ENCODE measurements around a stretch of chr12.

DNA sequence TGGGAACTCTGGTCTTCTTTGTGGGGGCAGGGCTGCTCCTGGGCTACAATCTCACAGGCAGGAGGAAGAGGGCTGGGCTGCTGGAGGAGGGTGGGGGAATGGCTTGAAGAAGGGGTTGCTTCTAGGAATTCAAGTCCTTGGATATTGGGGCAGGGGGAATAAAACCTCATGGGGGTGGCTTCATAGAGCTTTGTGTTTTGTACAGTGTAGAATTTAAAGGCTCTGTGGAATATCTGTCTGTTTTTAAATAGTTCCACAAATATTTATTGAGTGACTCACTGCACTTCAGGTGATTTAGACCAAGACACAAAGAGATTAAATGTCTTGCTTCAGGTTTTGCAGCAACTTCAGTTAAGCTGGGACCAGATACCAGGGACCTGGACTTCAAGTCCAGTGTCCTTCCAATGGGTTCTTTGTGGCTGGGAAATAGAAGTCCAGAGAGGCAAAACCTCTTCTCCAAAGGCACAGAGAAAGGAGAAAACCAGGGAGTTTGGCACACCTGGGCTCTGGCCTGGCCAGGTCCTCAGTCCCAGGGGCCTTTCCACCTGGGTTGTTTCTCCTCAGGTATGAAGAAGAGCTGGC is 21.6 kb downstream of the KRT85 start:
- PRO-cap, result no peak

DNA sequence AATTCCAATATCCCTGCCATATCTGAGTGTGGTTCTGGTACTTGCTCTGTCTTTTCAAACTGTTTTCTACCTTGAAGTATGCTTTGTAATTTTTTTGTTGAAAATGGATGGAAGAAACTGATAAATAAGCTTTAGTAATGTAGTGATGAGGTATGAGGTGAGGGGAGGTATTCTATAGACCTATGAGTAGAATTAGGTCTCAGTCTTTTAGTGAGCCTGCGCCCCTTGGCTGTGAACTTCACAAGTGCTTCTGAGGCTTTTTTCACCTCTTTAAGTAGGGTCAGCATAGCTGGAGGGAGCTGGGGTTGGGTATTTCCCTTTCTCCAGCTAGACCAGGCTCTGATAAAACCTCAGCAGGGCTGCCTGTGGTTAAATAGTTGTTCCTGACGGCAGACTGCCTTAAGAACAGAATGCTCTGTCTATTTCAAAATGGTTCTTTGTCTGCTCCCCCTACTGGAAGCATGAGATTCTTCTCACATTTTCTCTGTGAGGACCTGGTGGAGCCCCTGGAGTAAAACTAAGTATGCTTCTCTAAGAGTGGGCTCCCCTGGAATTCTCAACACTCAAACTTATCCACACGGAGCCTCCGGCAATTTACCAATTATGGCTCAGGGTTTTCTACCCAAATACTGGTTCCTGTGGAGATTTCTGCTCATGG is 13.2 kb downstream of the KRT5 start:
- PRO-cap, result no peak

DNA sequence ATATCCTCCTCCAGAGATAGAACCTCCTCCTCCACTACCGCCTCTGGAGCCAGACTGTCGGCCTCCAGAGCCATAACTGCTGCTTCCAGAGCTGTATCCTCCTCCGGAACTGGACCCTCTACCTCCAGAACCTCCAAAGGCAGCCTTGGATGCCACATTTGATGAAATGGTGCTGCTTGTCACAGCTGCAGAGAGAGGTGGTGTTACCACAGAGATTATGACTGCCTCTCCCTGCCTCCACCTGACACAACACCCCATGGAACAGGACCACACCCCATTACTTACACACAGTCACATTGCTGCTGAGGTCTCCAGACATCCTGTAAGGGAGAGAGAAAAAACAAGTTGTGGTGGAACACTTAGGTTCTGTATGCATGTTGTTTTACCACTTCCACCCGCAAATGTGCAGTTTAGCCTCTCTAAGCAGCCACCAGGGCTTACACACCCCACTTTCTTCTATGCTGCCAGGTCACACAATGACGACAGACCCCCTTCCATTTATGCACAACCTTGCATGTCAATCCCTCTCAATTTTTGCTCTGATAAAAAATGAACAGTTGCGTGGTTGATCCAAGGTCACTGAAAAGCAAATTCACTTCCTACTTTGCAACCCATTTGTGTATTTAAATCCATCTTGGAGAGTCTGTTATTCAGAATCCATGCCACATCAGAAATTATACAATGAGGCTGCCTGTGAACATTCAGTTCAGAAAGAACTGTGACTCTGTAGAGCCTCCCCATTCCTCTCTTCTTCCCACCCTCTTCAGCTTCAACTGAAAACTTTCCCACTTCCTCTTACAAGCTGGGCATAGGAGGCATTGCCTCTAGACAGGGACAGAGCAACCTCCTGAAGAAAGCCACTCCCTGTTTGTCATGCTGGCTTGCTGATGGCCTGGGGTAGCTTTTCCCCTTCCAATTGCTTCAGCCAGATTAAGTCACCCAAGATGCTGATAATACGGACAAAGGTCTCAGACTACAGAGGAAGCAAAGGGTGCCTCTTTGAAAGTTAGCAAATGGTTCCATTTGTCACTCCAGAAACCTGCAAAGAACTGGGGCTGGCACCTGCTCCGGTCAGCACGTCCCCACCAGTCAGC is 6.4 kb downstream of the KRT2 start:
- PRO-cap, result no peak

DNA sequence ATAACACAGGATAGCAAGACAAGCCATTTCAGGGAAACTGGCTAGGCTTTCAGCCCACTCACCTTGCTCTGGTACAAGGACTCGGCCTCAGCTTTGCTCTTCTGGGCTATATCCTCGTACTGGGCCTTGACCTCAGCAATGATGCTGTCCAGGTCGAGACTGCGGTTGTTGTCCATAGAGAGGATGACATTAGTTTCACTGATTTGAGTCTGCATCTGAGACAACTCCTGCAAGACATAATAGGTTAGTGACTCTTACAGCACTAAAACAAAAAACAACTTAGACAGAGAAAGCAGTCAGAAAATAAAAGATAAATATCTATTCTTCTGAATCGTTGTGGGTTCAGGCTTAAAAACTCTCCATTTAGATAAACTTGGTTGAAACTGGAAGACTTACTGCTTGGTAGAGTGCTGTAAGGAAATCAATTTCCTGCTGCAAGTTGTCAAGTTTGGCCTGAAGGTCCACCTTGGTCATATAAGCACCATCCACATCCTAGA is 2.9 kb downstream of the KRT1 start:
- PRO-cap, result no peak

GRCh38 chr12:52678431-52678964 is 1.7 kb downstream of the KRT1 start:
- PRO-cap, result no peak

- PRO-cap, result no peak
Measured at GRCh38 chr12:52690811-52691683, 10.8 kb upstream of the KRT1 start.

GRCh38 chr12:52789827-52790636 is 5.9 kb downstream of the KRT3 start:
- PRO-cap, result no peak

- PRO-cap, result no peak
Measured at GRCh38 chr12:52941881-52942435, 7.0 kb upstream of the KRT18 start.

GRCh38 chr12:52942752-52943316 is 6.1 kb upstream of the KRT18 start:
- PRO-cap, result no peak

GRCh38 chr12:52950566-52950948 is 1.6 kb downstream of the KRT18 start:
- PRO-cap, result no peak

- PRO-cap, result no peak
Measured at GRCh38 chr12:52950949-52951967, 2.3 kb downstream of the KRT18 start.

DNA sequence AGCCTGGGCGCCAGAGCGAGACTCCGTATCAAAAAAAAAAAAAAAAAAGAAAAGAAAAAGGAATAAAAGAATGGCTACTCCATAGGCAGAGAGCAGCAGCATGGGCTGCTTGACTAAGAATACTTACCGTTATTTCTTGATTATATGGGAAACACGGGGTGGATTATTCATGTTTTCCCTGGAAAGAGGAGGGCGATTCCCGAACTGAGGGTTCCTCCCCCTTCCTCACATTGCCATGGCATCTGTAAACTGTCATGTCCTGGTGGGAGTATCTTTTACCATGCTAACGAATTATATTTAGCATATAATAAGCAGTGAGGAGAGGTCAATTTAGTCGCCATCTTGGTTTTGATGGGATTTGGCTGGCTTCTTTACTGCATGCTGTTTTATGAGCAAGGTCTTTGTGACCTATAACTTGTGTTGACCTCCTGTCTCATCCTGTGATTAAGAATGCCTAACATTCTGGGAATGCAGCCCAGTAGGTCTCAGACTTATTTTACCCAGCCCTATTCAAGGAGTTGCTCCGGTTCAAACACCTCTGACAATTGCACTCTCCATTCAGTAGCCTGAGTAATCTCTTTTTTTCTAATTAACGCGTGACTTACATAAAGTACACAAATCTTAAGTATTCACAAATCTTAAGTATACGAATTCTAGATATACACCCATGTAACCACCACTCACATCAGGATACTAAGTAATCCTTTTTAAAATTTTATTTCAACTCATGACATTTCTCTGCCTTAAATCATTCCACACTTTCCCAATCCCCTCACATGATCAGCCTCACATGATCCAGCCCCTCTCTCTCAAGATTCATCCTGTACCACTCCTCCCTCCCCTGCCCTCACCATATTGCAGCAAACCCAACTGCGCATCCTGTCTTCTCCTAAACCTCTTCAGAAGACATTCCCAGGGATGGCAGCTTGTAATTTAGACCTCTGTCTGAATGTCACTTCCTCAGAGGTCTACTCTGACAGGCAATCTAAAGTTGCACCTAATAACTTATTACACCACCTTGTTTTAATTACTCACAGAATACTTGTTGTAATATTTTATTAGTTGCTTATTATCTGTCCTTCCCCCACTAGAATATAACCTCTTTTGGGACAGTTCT is 1.9 kb upstream of the EIF4B start:
- PRO-cap, result no peak

GRCh38 chr12:53028433-53028975 is 21.4 kb upstream of the TNS2 start:
- PRO-cap, result no peak

DNA sequence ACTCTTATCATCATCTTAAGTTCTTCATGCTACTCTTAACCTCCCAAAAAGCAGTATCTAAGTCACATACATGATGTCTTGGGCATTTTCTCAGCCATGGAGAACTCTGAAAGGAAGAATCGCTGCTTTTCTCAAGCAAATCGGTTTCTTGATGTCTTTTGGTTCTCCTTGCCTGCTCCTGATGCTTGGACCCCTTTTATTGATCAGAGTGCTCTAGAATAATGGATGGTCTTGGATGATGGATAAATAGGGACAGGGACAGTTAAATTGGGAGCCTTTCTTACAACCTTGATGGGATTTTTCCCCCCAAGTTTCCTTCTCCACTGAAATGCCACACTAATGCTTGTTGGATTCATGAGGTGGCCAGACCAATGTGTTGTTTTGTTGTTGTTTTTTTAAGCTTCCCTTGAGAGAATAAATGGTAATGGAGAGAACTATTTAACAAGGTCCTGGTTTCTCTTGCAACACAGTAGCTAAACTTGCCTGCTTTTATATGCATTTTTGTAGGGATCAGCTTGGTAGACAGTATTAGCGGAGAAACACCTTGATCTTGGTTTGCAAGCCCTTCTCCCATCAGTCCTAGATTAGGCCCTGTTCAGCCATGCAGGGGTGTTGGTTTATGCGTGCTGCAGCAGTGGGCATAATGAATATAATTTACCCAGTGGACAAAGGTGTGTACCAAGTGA is 8.6 kb upstream of the TNS2 start:
- PRO-cap, result no peak

GRCh38 chr12:53067073-53067944 is 11.9 kb downstream of the SPRYD3 start:
- PRO-cap, result no peak

DNA sequence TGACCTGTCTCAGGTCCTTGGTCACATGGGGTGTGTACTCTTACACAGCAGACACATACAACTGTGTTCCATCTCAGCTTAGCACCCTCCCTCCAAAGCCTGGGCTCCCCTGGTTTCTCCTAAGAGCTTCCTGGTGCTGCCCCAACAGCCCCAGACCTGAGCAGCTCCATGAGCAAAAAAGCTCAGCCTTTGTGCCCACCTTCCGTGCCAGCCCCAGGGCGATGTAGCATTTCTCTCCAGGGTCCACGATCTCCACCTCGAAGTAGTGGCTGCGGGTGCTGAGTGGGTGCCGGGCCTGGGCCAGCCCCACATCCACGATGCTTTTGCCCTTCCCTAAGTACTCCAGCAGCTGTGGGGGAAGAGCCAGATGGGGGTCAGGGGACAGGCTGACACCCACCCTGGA is 11.2 kb downstream of the SPRYD3 start:
- PRO-cap, result no peak

GRCh38 chr12:53068644-53069154 is 10.5 kb downstream of the SPRYD3 start:
- PRO-cap, result no peak

- PRO-cap, result no peak
Measured at GRCh38 chr12:53098450-53099114, 1.1 kb downstream of the IGFBP6 start.

DNA sequence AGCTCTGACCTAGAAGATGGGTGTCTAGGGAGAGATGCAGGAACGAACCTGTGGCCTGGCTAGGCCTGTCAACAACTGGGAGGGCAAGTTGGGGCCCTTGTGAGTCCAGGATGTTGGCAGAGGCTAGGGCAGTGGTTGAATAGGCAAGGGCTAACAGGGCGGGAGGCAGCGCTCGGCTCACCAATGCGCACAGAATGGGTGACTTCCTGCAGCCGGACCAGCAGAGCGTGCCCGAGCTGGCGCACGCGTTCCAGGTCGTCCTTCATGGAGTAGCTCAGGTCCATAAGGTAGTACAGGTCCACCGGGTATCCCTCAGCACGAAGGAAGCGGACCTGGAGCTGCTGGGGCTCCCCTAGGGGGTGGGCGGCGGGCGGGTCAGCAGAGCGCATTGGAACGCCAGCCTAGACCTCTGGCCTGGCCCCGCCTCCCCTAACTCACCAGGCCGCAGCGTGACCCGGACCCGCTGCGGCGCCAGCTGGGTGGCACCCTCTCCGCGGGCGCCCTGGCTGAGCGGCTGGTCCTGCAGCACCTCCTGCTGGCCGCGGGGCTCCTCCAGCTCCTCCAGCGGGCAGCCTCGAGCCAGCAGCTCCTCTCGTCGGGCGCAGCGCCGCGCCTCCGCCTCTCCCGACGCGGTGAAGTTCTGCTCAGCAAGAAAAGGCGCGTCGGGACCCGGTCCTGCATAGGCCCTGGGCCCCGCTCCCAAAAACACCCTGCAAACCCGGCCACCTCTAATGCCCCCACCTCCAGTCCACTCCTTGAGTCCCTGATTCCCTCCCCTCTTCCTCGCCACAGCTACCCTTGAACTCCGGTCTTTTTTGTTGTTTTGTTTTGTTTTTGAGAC is 9.5 kb downstream of the ITGB7 start:
- PRO-cap, result no peak

GRCh38 chr12:53221463-53222082 is 10.4 kb downstream of the RARG start:
- PRO-cap, result bidirectional peak, plus-strand start at chr12:53221793, minus-strand start at chr12:53221592

Data from mesenteric fat pad (tissue), 1 donor.